Bronchial lymph node (tissue), 1 donor: ENCODE measurements around the genes TFDP3, CT45A6, CT45A7, ADGRG4 and BRS3.

- PRO-cap, result no peak
Measured at GRCh38 chrX:132956944-132957666, 1.3 kb downstream of the HS6ST2 start.

- PRO-cap, result no peak
Measured at GRCh38 chrX:133218293-133218641, at the start of gene TFDP3. Gene TFDP3, minus strand, starts transcription at chrX:133218354.

DNA sequence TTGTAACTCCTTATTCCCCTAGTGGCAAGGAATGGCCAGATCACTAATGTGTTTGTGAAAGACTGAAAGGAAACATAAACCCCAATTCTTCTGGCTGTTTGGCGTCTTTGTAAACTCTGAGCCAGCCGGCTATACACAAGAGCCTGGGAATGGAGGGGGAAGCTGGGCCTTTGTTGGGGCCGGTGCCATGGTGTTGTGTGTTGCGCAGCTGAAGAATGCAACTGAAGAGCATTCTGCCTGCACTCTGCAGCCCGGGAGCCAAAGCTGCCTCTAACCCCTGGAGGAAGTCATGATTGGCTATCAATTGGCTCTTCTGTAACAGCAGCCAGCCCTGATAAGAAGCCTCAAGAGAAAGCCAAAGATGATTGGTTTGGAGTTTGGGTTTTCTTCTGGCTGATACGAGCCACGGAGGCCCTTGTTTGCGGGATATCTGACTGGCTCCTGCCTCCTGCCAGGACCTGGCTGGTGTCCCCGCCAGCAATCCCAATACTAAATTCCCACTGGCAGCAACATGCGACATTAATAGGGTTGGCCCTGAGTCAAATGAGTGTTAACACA, 89.8 kb upstream of the TFDP3 start:
- PRO-cap, result no peak

GRCh38 chrX:133414792-133415016, 585 bp downstream of the GPC4 start:
- PRO-cap, result no peak

GRCh38 chrX:133495616-133496047, 80.3 kb upstream of the GPC4 start:
- PRO-cap, result no peak

- PRO-cap, result no peak
Measured at GRCh38 chrX:133922994-133923385, 62.4 kb downstream of the GPC3 start.

GRCh38 chrX:133986173-133986467, 726 bp upstream of the GPC3 start:
- PRO-cap, result no peak

DNA sequence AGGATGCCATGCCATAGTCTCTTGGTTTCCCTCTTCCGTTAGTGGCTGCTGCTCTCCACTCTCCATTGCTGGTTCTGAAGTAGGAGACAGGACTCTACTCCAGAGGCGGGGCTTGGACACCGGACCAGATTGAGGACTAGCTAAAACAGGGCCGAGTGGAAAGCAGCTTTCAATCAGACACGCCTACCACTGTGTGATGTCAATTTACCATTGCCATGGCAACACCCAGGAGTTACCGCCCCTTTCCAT, 88.7 kb upstream of the CCDC160 start:
- PRO-cap, result no peak

GRCh38 chrX:134171528-134172331, 65.3 kb upstream of the CCDC160 start:
- PRO-cap, result no peak

GRCh38 chrX:134546813-134547866, 87.2 kb downstream of the HPRT1 start:
- PRO-cap, result no peak

GRCh38 chrX:134547867-134548878, 88.2 kb downstream of the HPRT1 start:
- PRO-cap, result unidirectional peak, plus-strand start at chrX:134548676

GRCh38 chrX:135802635-135803129, at the start of gene CT45A6:
Gene CT45A6, minus strand, starts transcription at chrX:135802787.
- PRO-cap, result no peak

DNA sequence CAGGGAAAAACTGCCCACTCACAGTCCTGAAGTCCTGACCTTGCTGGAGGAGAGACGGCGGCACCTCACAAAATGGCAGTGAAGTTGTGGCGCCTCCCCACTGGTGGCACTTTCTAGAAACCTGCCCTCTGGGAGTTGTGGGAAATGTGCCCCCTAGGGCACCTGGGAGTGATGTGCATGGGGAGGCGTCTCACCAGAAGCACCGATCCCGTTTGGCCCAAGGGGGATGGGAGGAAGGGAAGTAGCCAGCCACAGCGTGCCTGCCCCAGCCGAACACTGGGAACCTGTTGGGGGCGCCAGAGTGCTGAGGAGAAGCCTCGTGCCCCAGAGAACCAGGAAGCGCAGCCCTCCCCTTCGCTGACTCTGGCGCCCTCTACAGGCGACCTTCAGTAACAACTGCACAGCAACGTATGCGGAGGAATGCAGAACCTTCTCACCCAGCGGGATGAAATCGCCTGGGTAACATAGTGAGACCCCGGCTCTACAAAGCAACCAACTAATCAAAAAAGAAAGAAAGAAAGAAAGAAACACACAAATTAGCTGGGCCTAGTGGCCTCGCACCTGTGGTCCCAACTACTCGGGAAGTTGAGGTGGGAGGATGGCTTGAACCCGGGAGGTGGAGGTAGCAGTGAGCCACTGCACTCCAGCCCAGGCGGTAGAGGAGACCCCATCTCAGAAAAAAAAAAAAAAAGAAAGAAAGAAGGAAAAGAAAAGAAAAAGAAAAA, at the start of gene CT45A7:
TSS of gene CT45A7 (minus strand) at position 278 of the 725 bp plus-strand sequence.
- PRO-cap, result no peak

DNA sequence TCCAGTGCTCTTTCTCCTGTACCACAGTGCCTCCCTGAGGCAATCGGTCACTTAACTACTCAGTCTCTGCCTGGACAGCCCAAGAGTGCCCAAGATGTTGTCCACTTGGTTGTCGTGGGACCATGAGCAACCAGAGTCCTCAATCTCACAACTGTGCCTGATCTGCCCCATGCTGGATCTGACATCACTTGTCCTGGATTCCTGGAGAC, 745 bp downstream of the MMGT1 start:
- PRO-cap, result no peak

DNA sequence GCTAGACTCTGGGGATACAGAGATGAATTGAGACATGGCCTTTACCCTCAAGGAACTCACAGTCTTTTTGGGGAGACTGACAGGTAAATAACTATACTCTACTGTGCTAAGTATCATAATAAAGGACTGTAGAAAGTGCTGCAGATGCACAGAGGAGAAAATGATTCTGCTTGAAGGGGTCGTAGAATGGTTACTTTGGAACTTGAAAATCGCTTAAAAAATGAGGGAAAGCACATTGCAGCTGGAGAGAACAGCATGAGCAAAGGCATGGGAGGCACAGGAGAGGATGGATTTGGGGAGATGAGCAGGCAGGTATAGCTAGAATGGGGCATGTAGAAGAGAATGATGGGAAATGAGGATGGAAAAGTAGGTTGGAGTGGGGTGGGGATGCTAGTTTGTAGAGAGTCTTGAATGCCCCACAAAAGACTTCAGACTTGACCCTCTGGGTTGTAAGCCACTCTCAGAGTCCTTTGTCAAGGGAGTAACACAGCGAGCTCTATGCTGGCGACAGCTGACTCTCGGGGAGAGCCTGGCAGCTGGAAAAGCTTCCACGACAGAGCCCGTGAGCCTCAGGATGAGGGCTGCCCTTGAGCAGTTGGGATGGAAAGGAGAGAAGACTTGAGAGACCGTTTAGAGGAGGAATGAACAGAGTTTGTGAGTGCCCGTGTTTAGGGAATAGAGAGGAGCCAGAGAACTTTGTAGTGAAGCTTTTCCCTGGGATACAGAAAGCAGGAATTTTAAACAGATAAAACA, 43.8 kb downstream of the SLC9A6 start:
- PRO-cap, result no peak

GRCh38 chrX:136127073-136127569, 69.7 kb upstream of the FHL1 start:
- PRO-cap, result no peak

DNA sequence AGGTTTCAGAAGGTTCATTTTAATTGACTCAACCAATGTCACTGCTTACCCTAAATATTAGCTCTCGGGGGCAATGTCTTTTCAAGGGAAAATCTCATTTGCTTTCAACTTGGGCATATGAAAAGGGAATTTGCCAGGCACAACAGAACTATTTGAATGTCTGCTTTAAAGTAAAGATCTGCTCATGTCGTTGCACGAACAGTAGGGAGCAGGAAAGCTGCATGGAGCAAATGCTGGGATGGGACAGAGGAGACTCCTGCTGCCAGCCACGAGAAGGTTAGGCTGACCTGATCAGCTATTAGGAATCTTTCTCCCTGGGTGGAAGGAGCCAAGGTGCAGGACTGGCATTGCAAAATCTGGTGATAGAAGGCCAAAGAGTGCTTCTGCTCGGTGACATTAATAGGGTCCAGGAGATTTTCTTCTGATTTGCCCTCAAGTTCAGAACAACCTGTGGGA, 26.7 kb upstream of the FHL1 start:
- PRO-cap, result no peak

GRCh38 chrX:136250472-136251198, 565 bp downstream of the MAP7D3 start:
- PRO-cap, result no peak

- PRO-cap, result no peak
Measured at GRCh38 chrX:136300580-136301106, at the start of gene ADGRG4. Gene ADGRG4, plus strand, starts transcription at chrX:136300963.

DNA sequence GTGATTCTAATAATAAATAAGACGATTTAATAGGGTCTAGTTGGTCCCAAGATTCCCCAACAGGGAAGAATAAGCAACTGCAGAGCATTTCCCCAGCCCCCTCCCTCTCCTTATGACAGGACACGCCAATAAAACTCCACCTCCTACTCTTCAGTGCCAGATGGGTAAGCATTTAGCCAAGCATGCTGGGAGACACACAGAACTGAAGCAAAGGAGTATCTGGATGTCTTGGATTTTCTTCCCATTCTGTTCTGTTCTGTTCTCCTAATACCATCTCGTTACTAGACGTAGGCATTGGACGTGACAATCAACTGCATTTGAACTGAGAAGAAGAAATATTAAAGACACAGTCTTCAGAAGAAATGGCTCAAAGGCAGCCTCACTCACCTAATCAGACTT, at the start of gene BRS3:
TSS of gene BRS3 (plus strand) at position 195 of the 399 bp plus-strand sequence.
- PRO-cap, result no peak